ENCODE data around the genes EFNA1 and CLK2.

GRCh38 chr1:154998913-154999584, 3.6 kb upstream of the ZBTB7B start:
- PRO-cap: no peak

- PRO-cap: no peak
These were observed 2.8 kb upstream of the ZBTB7B start for GRCh38 chr1:154999585-155000434.

GRCh38 chr1:155007348-155007840, 4.8 kb downstream of the ZBTB7B start:
- PRO-cap: no peak

DNA sequence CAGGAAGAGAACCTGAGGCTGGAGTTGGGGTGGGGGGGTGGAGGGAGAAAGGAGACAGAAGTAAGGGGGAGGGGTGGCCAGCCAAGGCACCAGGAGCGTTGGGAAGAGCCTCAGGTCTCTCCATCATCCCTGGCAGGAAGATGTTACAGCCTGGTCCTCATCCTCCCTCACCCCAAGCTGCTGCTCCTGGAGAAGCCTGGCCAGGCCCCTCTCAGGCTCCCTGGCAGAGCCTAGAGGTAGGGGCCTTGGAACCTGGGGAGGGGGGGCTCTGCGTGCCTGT, 8.1 kb downstream of the ZBTB7B start:
- PRO-cap: no peak

DNA sequence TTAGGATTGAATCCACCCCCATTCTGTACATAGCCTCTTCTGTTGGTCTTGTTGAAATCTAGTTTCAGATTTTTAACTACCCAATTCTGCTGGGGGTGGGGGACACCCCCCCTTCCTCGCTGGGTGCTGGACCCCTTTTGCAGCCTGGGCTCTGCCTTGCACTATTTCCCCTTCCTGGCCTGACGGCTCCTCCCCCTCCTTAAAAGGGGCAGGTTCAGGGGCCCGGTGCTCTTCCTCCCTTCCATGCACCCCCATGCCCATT, 15.2 kb downstream of the ZBTB7B start:
- PRO-cap: no peak

DNA sequence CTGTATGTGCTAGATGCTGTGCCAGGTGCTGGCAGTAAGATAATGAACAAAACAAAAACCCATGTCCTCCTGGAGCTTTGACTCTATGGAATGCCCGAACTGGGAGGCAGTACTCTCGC, 2.0 kb upstream of the EFNA1 start:
- PRO-cap: no peak

- PRO-cap: bidirectional peak, plus-strand start at chr1:155127876, minus-strand start at chr1:155127749
These were observed at the start of gene EFNA1 for GRCh38 chr1:155127837-155128401. EFNA1 (plus strand) TSS chr1:155127876.

GRCh38 chr1:155130936-155131743, 3.5 kb downstream of the EFNA1 start:
- PRO-cap: no peak

- PRO-cap: no peak
These were observed 5.5 kb downstream of the KRTCAP2 start for GRCh38 chr1:155167327-155168226.

GRCh38 chr1:155177093-155177740, 3.6 kb downstream of the TRIM46 start:
- PRO-cap: no peak

DNA sequence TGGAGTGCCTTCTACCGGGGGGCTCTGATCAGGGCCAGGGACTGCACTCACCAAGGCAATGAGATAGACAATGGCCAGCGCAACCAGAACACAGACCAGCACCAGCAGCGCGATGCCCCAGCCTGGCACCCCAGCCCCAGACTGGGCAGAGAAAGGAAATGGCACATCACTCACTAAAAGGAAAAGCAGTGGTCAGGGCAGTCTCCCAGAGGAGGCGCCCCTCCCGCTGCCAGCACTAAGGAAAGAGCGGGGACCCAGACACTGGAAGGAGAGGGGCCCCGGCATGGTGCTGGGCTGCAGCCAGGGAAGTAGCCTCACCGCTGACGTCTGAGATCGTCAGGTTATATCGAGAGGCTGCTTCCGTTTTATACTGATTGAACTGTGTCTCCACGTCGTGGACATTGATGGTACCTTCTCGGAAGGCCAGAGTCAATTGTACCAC, 13.8 kb downstream of the TRIM46 start:
- PRO-cap: no peak

- PRO-cap: no peak
These were observed 15.7 kb downstream of the THBS3 start for GRCh38 chr1:155191722-155192644.

GRCh38 chr1:155218707-155219463, 10.4 kb downstream of the MTX1 start:
- PRO-cap: no peak

DNA sequence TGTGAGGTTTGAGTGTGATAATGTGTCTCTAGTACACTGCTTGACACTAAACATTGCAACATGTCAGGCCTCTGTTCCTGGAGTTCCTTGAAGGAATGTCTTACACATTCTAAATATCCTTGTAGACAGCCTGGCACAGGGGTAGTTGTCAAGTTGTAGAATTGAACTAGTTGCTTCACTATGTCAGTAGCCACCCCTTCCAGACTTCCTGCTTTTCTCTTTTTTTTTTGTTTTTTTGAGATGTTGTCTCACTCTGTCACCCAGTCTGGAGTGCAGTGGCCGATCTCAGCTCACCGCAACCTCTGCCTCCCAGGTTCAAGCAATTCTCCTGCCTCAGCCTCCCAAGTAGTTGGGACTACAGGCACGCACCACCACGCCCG, 11.7 kb downstream of the MTX1 start:
- PRO-cap: no peak

DNA sequence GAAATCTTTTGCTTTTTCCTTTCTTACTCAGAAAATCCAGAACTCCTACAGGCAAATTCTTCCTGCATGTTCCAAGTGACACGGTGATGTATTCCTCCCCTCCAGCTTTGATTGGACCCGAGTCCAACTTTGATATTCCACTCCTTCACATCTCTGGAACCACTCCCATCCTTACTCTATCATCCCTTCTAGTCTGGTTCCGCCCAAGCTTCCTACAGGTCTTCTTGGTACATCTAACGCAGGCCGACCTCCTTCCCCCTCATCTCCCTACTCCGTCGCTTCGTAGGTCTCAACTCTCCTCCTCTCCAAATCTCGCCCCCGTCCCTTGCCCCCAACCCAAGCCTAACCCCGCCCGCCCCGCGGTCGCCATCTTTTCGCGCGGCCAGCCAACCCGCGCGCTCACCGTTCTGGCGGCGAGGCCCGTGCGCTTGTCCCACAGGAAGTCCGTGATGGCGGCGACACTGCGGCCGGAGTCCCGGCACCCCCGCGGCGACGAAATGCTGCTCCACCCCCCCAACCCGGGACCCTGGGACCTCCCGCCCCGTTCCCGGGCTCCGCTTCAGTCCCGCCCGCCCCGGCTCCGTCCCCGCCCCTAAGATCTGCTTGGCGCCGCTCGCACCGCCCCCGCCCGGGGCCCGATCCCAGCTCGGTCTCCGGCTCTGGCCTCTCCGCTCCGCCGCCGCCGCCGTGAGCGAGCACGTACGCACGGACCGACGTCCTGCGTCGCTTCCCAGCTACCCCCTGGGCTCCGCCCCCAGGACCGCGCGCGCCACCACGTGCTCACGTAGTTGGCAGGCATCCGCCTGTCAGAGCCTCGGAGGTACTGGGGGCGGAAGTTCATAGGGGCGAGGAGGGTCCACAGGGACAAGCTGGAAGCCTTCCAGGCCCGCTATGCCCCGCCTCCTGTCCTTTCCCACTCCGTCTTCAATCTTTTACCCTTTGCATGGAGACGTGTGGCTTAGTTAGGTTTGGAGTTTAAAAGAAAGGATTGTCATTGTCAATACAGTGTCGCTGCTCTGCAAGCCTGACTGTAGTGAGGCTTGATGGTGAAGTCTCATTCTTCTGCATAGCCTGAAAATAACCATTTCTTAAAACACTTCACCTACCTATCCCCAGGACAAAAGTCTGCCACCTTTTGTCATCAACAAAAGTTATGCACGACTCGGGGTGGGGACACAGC, at the start of gene CLK2:
Gene CLK2 (minus strand): TSS at position 707 of the 1,180 bp plus-strand sequence.
- PRO-cap: unidirectional peak, plus-strand start at position 191 of the sequence; bidirectional peak, plus-strand start at position 441 of the sequence, minus-strand start at position 378 of the sequence; bidirectional peak, plus-strand start at position 809 of the sequence, minus-strand start at position 689 of the sequence

GRCh38 chr1:155278095-155279098, 1.1 kb downstream of the HCN3 start:
- PRO-cap: no peak

DNA sequence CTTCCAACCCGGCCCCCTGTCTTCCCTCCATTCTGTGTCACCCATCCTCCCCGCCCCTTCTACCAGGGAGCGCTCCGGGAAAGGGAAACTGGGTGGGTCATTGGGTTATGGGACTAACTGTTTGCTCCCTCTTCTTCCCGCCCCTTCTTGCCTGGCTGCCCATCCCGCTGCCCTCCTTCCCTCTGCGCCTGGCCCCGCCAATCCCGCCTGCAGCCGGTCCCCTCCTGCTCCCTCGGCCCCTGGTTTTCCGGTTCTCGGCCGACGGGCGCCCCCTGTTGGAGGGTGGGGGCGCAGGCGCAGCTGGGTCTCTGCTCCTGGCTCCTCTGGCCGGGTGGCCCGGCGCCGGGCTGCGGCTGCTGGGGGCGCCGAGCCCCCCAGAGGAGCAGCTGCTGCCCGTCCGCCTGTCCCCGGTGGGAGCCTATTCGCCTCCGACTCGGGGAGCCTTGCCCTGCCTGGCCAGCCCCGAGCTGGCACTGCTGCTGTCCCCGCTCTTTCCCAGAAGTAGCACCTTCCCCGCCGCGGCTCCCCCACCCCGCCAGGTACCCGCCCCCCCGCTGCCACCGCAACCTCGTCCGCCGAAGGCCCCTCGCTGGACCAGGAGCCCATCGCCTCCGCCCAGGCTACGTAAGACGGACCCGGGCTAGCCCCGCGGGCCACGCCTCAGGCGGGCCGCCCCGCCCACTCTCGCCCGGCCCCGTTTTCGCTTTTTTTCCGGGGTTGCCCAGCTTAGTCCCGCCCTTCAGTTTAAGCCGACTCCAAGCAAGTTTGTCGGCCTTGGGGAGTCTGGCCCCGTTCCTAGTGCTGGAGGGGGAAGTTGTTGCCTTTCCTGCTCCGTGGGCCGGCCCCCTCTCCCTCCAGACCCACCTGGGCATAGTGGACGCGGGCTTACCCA, 2.7 kb downstream of the RUSC1 start:
- PRO-cap: bidirectional peak, plus-strand start at position 275 of the sequence, minus-strand start outside the sequence; bidirectional peak, plus-strand start at position 729 of the sequence, minus-strand start at position 613 of the sequence

GRCh38 chr1:155335562-155336078, 14.9 kb downstream of the RUSC1 start:
- PRO-cap: no peak

DNA sequence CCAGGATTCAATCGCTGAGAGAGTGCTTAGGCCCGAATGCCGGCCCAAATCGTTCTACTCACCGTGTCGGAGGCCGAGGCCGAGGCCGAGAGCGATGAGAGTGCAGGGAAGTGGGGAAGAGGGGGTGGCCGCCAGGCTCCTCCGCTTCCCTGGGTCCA, 633 bp downstream of the ASH1L start:
- PRO-cap: unidirectional peak, plus-strand start at position 97 of the sequence

DNA sequence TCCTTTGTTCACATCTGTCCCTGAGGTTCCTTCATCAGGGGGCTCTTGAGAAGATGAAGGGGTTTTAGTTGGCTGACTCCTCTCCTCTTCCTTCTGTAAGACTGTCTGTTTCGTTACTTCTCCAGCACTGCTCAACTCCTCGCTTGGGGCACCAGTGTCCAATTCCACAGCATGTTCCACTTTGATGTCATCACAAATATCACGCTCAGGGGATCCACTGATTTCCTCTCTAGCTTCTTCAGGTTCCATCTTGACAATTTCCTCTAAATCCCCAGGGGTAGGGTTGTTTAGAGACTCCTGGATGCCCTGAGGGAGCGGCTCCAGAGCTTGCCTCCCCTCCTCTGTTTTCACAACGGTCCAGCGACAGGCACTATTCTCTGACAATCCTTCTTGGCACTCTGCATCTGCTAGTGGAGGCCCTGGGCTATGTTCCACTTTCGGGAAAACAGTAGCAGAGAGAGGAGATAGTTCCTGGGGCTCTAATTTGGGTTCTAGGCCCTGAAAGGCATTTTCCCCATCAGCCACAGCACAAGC, 76.4 kb downstream of the DAP3 start:
- PRO-cap: no peak

Data from osteocyte (in vitro differentiated cells).